Endodermal cell (in vitro differentiated cells): ENCODE measurements around the genes TAF4B and CHST9.

DNA sequence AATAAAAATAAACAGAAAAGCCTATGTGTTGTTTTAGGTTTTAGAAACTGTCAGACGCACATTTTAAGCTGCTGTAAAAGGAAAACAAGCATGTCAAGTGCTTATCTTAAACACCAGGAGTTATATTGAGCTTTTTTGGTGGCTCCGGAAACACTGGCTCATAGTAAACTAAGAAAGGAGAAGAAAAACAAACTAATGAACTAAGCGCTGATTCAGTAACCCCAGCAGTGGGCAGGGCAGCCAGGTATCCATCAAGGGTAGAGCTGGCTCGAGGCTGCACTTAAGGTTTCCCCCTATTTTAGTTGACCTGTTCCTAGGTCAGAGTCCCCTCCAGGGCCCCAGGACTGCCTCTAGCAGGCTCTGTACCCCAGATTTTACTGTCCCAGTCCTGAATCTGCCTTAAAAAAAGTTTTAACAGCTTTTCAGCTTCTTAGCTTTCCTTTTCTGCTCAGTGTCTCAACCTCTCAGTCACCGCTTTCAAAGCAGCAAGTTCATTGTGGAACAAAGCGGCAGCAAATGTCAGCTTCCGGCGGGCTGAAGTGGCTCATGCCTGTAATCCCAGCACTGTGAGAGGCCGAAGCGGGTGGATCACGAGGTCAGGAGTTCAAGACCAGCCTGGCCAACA lies 15.3 kb upstream of the RMC1 start:
- PRO-cap = no peak

GRCh38 chr18:23504564-23505215 lies 1.4 kb downstream of the RMC1 start:
- PRO-cap = no peak

DNA sequence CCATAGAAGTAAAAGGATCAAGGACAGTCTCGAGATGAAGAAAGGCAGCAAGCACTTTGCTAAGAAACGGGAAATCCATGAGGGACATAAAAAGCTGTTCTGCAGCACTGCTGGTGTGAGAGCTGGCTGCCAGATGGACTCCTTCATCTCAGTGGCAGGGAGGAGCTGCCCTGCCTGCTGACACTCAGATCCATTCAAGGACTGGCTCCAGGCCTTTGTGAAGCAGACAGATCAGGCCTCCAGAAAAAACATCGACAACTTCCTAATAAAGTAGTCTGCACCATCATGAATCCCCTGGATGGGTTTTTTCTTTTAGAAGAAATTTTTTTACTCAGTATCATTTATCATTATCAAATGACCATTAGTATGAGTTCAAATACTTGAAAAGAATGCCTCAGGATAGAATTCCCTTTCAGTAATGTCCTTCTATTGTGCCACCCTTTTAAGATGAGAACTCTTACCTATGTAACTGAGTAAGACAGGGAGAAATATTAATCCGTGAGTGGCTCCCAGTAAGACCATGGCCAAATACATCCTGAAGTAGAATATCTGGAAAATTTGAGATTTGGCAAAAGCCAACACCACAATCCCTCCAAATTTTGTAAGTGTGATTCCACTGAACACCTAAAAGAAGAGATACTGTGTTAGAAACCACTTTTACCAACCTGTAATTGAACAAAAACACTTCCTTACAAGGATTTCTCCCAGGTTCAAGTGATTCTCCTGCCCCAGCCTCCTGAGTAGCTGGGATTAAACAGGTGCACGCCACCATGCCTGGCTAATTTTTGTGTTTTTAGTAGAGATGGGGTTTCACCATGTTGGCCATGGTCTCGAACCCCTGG lies 29.8 kb downstream of the RMC1 start:
- PRO-cap = no peak

GRCh38 chr18:23716514-23716961 lies 27.3 kb downstream of the LAMA3 start:
- PRO-cap = no peak

DNA sequence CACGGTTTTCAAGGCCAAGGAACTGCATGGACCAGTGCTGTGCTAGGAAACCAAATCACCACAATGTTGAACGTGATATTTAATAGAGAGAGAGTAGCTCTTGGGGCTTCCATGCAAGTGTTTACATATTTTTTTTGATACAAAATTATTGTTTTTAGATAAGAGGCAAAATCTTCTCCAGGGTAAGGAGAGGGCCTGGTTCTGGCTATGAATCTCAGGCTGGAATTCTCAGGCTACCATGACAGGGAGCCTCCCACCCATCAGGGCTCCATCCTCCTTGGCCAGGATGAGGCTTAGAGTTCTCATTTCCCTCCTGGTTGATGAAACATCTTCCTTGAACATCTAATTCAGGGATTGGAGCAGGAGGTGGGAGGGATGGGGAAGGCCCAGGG lies 81.9 kb upstream of the TTC39C start:
- PRO-cap = no peak

GRCh38 chr18:23952816-23953230 lies 61.7 kb upstream of the TTC39C start:
- PRO-cap = no peak

- PRO-cap = no peak
Observed at GRCh38 chr18:23982316-23983067, 32.1 kb upstream of the TTC39C start.

GRCh38 chr18:24270733-24271107 lies 126.9 kb downstream of the OSBPL1A start:
- PRO-cap = no peak

GRCh38 chr18:24657415-24658084 lies 197.1 kb downstream of the HRH4 start:
- PRO-cap = no peak

GRCh38 chr18:24924311-24924865 lies 427.6 kb downstream of the ZNF521 start:
- PRO-cap = no peak

GRCh38 chr18:25854393-25854863 lies 236.0 kb downstream of the SS18 start:
- PRO-cap = no peak

DNA sequence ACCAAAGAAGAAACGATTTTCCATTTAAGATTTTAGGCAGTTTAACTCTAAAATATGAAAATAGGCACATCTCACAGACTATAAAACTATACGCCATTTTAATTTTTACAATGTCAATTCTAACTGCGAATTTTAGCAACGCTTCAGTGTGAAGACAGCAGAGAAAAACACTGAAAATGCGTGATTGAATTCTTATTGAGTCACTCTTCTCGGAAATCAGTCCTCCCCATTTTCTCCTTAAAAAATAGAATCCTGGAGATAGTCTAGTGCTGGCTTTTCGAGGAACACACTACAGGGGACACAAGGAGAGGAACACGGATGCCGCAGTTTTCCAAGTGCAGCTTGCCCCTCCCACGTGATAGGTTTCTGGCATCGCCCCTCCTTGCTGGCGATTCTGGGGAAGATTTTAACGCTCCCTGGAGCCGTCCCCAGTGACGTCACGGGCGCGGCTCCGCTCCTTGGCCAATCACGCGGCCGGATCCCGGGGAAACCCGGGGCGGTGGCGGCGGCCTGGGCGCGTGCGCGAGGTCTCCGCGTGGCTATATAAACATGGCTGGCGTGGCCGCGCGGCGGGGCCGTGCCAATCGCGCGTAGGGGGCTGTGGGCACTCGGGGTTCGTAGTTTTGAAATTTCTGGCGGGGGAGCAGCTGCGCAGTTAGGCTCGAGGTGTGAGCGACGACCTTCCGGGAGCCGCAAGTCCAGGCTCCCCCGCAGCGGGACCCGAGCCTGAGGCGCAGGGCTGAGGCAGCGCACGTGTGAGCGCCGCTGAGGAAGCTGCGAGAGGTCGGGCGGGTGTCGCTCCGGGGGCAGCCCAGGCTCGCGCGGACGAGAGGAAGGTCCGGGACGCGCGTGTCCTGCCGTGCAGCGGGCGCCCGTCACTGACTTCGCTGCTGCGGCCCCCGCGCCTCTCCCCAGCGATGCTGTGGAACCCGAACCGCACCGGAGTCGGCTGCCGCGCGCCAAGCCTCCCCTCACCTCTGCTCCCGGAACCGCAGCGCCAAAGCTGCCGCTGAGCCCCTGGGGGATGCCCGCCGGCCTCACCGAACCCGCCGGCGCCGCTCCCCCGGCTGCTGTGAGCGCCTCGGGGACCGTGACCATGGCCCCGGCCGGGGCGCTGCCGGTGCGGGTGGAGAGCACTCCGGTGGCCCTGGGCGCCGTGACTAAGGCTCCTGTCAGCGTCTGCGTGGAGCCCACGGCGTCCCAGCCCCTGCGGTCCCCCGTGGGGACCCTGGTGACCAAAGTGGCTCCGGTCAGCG lies at the start of gene TAF4B:
Gene TAF4B (plus strand): TSS at position 536 of the 1,256 bp plus-strand sequence.
- PRO-cap = bidirectional peak, plus-strand start at position 572 of the sequence, minus-strand start at position 363 of the sequence; bidirectional peak, plus-strand start at position 747 of the sequence, minus-strand start at position 732 of the sequence; unidirectional peak, minus-strand start at position 979 of the sequence

GRCh38 chr18:26547511-26547774 lies 910 bp downstream of the KCTD1 start:
- PRO-cap = no peak

GRCh38 chr18:26665328-26665706 lies 117.0 kb upstream of the KCTD1 start:
- PRO-cap = no peak

DNA sequence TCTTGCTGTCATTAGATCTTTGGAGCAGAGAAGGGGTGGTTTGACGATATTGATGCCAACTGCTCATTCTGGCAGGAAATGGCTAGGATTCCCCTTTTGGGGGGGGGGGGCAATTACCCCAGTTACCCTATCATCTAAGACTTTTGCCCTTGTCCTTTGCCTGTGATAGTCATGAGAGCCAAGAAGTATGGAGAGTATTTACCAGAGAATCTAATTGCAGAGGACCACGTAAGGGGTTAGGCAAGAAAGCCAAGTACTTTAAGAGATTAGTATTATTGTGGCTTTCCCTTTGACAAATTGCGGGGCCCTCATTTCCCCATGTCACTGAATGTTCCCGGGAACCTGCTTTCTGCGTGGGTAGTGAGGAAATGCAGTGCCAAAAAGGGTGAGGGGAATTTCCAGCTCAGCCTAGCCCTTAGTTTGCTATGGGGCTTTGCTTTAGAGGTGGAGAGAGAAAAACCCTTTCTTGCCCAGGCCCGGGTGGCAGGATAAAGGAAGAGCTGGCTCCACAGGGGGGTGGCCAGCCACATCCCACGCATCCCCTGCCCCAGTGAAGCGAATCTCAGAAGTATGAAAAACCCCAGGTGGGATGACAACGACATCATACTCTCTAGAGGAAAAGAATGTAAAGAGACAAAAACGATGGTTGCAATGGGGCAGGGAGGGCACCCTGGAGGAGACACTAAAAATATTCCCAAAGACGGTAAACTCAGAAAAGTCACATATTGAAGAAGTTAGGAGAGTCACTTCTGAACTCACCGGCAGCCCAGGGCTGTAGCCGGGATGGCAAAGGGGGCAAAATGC lies 1.4 kb downstream of the AQP4 start:
- PRO-cap = no peak

DNA sequence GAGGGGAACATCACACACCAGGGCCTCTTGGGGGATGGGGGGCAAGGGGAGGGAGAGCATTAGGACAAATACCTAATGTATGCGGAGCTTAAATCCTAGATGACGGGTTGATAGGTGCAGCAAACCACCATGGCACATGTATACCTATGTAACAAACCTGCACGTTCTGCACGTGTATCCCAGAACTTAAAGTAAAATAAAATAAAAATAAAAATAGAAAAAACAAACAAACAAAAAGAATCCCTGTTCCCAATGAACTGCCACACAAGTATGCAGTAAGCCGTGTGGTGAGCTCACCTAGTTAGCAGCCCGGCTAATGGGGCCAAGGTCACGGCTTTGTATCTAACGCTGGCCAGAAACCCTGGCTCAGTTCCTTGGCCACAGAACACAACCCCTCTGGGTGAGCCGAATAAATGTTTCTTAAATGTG lies 41.3 kb downstream of the CHST9 start:
- PRO-cap = bidirectional peak, plus-strand start at position 304 of the sequence, minus-strand start outside the sequence

DNA sequence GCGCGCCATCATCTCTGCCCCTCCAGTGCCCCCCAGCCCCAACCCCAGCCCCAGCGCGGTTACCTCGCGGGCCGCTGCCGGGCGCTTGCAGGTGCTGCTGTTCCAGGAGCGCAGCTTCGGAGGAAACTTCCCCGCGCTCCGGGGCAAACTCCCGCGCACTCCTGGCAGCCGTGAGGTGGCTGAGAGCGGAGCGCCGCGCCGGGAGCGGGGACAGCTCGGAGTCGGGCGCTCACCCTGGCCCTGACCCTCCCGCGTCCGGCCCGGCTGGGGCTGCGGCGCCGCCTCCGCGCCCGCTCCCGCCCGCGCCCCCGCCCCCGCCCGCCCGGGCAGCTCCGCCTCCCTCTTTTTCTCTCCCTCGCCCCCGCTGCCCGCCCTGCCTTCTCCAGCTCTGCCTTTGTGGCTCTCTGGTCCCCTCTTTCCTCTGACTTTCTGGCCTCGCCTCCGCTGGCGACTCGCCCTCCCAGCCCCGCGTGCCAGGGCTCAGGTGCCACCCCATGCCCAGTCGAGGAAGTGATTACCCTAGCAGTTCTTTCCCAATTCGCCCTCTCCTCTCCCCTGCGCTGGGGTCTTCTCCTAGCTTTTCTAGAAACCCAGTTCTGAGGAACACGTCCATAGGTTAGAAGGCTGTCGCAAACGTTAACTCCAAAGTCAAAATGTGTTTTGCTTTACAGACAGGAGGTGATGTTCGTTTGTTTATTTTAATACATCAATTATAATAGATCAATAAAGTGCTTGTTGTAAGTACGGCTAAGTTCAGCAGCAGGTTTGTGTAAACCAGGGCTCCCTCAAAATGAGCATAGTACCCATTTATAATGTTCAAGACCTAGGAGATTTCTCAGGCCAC lies at the start of gene CHST9:
Gene CHST9 (minus strand): TSS at position 236 of the 844 bp plus-strand sequence.
- PRO-cap = no peak

- PRO-cap = no peak
Observed at GRCh38 chr18:28112009-28112692, 64.8 kb downstream of the CDH2 start.

DNA sequence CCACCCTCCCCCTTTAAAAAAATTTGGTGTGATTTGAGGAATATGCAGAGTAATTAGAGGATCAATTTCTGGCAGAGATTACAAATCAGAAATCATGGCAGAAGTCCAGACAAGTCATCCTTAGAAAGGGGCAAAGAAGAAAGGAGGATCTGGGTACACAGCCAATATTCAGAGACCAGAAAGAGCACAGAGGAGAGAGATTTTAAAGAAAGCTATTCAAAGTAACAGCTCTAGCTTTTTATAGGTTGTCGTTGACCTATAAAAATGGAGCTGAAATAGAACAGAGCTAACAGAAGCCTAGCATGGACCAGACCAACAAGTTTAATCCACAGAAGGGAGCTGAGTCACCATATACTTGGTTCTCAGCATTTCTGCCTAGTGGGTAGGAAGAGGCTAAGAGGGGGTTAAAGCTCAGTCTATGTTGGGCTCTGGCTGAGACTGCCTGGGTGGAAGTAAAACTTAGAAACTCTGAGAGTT lies 677.9 kb upstream of the CDH2 start:
- PRO-cap = no peak

- PRO-cap = no peak
Observed at GRCh38 chr18:30992148-30992804, 50.3 kb downstream of the DSC3 start.